Neural crest cell (in vitro differentiated cells): ENCODE results near the gene MTPAP.

- PRO-cap, result no peak
Observed at GRCh38 chr10:29427129-29427829, 138.4 kb downstream of the LYZL1 start.

DNA sequence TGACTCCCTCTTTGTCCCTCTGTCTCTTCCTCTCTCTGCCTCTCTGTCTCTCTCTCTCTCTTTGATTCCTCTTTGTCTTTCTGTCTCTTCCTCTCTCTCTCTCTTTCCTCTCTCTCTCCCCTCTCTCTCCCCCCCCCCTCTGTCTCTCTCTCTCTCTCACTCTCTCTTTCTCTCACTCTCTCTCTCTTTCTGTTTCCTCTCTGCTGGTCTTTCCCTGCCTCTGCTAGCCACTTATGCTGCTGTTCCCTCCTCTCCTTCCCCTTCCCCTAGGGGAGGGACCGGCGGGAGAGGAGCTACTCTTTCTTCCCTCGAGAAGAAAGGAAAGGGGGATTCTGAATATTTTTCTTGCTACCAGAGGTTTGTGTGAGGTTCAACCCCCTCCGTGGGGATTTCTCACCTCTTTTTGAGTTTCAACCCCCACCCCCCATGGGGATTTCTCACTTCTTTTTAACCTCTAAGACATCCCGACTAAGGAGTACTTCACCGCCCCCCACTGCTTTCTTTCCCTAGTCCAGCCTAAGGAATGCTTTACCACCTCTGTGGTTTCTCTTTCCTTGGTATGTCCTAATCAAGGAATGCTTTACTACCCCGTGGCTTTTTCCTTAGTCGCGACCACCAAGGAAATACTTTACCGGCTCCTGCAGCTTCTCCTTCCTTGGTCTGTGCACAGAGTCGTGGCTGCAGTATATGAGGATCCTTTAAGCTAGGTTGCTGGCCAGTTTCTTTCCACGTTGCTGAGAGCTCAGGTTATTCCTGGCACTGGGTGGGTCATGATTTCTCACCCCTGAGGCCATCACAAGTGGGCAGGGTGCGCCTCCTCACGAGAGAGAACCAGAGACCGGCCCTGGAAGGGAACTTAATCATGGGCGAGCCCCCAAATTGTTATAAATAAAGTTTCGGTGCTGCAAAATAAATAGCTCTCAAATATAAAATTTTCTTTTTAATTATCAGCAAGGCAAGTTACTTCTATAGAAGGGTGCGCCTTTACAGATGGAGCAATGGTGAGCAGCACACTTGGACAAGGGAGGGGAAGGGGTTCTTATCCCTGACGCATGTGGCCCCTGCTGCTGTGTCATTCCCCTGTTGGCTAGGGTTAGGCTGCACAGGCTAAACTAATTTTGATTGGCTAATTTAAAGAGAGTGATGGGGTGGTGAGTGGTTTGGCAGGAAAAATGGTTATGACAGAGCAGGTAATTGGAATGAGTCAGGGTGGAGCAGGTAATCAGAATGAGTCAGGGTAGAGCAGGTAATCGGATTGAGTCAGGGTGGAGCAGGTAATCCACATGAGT is 149.5 kb downstream of the LYZL1 start:
- PRO-cap, result bidirectional peak, plus-strand start at position 258 of the sequence, minus-strand start at position 268 of the sequence; unidirectional peak, minus-strand start at position 689 of the sequence

DNA sequence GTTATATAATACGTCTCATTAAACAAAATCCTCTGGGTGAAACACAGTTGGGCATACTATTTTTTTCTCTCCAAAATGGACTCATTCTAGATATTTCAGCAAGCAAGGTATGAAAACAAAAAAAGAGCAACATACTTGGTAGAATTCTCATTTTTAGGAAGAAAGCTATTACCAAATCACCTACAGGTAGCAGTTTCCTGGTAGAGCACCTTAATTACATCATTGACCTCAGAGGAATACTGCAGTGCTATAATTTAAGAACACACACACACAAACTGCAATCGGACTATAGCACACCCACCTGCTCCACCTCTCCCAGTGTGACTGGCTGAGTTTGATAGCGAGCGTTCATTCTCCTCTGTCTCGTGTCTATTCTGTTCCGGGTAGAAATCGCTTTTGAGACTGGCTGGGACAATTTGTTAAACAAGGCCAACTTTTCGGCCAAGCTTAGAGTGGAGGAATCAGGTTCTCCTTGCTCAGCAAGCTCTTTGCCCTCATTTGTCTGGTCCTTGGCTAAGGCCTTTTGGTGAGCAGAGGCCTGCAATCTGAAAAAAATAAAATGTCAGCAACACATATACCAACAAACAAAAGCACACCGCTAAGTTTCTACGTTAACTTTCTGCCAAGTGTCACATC is 110.5 kb downstream of the SVIL start:
- PRO-cap, result no peak

- PRO-cap, result no peak
Observed at GRCh38 chr10:29550327-29550984, 84.3 kb downstream of the SVIL start.

- PRO-cap, result no peak
Observed at GRCh38 chr10:29629833-29630879, 4.6 kb downstream of the SVIL start.

- PRO-cap, result no peak
Observed at GRCh38 chr10:29688015-29688507, 53.3 kb upstream of the SVIL start.

DNA sequence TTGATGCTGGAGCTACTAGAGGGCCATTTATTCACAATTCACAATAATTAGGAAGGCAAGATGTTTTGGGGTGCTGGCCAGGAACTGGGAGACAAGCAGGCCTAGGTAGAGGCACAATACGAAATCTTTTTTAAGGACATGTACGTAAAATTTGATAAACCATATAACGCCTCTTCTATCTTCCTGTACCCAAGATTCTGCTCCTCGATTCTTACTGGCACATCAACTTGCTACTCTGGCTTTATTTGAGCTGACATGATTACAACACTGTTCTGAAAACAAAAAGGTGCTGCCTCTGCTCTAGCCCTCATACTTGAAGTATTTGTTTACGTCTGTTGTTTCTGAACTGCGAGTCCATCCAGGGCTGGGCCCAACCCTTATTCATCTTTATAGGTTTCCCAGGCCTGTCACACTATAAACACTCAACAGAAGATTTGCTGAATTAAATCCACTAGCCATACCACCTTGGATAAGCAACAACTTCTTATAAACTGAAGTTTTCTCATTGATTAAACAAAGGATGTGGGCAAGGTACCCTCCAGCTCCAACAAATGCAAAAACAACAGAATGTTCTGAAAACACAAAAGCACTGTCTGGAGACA is 96.2 kb upstream of the SVIL start:
- PRO-cap, result no peak

GRCh38 chr10:29740696-29741335 is 106.0 kb upstream of the SVIL start:
- PRO-cap, result no peak

DNA sequence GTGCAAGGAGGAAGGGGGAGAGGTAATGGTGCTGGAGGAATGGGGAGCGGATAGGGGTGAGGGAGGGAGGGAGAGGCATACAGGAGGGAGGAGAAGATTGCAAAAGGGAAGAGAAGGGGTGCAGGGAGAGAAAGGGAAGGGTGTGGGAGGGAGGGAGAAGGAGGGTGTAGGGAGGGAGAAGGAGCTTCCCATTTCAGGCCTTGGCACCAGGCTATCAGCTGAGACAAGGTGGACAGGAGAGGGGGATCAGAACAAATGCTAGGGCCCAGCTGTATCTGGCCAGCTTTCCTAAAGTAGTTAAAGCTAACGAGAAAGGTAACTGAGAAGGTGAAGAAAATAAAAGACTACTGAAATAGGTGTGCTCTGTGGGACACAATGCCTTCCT is 204.2 kb upstream of the SVIL start:
- PRO-cap, result no peak

GRCh38 chr10:29849500-29849983 is 209.8 kb downstream of the JCAD start:
- PRO-cap, result no peak

DNA sequence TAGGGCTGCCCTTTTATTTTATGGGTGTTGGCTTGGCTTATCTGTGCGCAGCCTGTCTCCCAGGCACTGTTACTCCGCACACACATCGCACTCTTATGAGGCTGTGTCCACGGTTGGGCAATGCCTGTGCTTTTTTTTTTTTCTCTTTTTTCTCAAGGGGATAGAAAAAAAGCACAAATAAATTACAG is 177.9 kb downstream of the JCAD start:
- PRO-cap, result no peak

- PRO-cap, result no peak
Observed at GRCh38 chr10:29895454-29896050, 163.8 kb downstream of the JCAD start.

DNA sequence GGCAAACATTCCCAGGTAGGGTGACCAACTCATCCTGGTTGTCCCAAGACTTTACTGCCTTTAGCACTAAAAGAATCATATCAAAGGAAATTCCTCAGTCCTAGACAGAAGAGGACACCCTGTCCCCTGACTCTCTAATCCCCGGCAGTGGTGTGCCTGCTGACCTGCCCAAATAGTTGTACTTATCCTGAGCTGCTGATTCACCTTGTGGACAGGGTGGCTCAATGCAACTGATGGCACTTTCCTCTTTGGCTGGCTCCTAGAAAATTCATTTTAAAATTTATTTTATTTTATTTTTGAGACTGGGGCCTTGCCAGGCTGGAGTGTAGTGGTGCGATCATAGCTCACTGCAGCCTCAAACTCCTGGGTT is 111.7 kb downstream of the JCAD start:
- PRO-cap, result no peak

- PRO-cap, result no peak
Observed at GRCh38 chr10:29956316-29957005, 102.9 kb downstream of the JCAD start.

DNA sequence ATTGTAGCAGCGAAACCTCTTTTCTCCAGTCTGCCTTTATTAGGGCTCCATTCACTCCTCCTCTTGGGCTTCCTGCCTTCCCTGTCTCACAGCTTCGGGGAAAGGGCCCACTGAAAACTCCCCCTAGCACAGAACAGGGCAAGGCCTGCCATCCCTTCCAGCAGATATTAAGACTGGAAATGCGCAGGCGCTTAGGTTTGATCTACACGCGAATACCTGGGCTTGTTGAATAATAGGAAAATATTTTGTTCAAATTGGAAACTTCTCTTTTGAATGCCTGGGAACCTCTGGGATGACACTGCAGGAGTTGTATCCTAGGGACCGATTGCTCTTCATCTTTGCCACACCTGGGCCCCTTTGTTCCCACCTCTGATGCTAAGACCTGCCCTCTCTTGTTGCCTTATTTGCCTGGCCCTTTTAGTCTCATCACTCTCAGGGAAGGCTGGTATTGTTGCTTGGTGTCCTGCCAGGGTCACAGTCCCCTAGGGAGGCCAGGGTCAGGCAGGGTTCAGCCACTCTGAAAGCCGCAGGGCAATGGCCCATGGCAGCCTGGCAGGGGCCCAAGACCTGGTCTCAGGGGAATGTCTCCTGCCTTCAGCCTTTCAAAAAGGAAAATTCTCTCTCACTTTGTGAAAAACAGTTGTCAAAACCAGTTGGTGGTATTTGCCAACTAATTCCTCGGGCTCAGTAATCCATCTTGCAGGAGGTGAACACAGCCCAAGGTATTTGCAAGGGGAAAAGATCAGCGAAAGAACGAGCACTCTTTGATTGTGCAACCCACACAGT is 101.7 kb downstream of the JCAD start:
- PRO-cap, result no peak

DNA sequence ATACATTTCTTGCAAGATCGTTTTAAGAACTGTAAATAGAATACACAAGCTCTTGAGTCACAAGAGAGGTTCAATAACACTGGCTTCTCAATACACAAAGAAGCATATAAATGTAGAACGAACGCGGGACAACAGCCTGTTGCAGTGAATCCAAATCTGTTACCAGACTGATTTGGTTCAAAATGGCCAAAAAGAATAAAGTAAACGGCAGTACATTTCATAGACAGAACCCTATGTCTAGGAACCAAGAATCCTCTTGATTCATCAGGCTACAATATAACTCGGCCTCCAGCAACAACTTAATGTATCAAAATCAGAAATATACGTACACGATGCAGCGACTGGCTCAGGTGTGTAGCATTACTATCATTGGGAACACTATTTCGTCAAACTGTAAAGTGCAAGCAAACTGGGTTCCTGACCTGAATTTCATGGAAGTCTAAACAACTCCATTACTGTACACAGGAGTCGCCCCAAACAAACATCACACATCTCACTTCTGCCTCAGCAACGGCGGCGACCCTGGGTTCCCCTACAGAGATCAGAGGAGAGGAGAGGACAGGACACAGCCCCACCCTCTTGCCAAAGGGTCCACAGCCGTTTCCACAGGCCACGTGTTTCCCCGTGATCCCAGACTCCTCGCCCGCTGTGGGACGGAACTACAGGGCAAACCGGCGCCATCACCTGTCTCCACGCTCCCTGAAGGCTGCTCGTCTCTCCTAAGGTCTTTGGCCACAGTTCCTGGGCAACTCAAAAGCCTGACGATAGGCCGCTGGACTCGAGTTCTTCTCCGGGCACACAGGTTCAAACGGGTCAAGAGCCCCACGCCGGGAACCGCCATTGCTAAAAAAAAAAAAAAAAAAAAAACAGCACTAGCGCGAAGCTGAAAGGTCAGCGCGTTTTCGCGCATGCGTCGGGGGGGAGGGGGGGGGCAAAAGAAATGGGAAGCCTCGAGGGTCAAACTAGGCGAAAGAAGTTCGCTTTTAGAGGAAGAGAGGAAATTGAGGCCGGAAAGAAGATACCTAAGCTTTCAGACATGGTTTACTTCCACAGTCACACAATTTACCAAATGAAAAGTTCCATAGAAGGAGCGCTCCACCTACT is at the start of gene MTPAP:
Gene MTPAP (minus strand): TSS at position 844 of the 1,104 bp plus-strand sequence.
- PRO-cap, result bidirectional peak, plus-strand start at position 633 of the sequence, minus-strand start at position 631 of the sequence; bidirectional peak, plus-strand start at position 996 of the sequence, minus-strand start at position 857 of the sequence

DNA sequence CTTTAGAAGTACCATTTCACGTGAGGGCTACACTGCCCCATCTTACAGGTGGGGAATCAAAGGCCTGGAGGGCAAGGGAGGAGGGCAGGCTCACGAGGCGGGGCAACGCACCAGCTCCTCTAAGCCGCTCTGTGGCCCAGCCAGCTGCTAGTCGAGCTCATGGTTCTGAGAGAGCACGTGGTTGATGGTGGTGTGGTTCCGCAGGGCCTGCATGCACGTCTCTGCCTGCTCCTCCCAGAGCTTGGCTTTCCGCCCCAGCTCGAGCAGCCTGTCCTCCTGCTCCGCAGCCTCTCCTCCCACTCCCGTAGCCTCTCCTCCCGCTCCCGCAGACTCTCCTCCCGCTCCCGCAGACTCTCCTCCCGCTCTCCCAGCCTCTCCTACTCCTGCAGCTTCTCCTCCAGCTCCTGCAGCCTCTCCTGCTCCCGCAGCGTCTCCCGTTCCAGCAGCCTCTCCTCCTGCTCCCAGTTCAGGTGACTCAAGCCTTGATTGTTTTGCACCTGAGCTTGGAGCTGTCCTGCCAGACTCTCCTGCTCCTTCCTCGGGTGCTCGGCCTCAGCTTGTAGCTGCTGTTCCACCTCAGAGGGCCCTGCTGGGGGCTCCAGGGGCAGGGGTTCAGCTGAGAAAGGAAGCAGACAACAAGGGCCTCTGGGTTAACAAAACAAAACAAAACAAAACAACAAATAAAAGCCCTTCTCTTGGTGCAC is 19.1 kb upstream of the MTPAP start:
- PRO-cap, result no peak

GRCh38 chr10:30422167-30422713 is 11.7 kb upstream of the MAP3K8 start:
- PRO-cap, result no peak

DNA sequence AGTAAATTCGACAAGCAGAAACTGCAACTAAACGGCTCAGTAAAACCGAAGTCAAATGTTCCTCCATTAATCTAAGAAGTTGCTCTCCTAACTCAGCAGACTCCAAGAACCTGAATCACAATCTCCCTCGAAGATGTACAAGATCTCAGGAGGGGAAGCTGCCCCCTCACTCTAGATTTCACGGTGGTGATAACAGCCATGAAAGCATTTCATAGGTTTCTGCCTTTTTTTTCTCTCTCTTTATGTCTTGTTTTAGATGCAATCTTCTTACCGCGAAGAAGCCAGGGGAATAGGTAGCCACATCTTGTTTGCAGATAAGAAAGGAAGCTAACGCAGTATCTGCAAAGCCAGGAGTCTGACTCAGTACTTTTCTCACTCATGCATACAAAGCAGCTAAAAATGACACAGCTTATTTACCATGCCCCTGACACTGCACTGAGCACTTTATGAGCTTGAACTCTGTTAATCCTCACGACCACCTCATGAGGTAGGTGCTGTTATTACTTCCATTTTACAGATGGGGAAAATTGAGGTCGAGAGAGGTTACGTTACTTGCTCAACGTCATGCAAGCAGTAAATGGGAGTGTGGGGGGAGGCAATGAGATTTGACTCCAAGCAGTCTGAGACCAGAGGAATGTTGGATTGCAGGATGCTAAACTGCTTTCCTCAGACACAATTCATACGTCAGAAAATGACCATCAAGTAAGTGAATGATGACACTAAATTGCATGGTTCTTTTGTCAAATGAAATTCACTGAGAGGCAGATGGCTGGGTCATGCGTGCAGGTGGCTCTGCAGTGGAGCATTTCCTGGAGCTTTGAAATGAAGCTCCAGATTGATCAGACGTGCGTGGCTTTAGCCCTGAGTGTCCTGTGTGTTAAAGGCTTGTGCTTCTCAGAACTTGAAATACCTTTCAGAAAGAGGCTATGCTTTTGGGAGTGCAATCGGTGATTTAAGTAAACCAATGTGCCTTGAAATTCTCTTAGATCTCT is 3.2 kb downstream of the MAP3K8 start:
- PRO-cap, result no peak

DNA sequence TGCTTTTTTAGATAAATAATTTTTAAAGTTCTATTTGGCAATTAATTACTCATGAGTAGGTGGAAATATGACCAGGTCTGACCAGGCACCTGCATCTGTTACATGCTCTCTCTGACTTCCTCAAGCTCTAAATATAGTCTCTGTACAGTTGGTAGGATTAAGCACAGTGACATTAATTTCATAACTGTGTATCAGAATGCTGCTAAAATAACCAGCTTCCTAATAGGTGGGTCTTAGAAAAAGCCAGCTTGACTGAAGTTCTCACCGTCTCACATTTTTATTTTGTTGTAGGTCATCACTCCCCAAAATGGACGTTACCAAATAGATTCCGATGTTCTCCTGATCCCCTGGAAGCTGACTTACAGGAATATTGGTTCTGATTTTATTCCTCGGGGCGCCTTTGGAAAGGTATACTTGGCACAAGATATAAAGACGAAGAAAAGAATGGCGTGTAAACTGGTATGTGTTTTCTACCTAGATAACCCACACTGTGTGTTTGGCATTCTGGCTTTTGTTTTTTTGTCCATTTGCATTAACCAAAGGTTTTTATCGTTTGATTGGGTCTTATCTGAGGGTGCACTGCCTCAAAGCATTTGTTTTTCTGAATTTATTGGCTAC is 13.6 kb downstream of the MAP3K8 start:
- PRO-cap, result no peak